ENCODE results near the gene LRRC43.

DNA sequence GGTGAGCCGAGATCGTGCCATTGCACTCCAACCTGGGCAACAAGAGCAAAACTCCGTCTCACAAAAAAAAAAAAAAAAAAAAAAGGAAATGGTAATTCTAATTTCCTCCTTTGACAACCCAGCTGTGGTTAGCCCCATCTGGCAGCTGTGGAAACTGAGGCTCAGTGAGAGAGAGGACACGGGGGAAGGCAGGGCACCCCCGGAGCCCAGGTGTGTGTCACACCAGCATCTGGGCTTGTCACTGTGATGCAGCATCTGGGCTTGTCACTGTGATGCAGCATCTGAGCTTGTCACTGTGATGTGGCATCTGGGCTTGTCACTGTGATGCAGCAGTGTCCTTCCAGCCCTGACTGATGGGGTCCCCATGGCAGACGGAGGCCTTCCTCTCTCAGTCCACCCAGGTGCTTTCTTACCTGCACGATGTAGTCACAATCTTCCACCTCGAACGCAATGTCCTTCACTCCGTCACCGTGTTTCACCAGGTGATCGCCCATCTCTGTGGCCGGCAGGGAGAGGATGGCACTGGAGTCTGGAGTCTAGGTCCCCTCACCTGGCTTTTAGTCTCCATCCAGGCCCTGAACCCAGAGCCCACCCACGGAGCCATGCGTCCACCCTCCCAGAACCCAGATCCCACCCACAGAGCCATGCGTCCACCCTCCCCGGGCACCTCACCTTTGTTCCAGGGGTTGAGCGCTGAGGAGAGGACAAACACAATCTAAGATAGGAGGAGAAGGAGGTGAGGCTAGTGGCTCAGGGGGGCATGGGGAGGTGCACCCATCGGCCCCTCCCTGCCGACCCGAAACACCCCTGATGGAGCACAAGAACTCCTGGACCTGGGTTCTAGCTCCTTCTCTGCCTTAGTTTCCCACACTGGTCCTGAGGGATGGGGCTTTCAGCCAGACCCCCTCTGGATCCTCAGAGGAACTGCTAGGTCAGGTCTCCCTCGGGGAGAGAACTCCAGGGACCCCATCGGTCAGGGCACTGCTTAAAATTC is 2.5 kb downstream of the HPD start:
- PRO-cap: no peak

DNA sequence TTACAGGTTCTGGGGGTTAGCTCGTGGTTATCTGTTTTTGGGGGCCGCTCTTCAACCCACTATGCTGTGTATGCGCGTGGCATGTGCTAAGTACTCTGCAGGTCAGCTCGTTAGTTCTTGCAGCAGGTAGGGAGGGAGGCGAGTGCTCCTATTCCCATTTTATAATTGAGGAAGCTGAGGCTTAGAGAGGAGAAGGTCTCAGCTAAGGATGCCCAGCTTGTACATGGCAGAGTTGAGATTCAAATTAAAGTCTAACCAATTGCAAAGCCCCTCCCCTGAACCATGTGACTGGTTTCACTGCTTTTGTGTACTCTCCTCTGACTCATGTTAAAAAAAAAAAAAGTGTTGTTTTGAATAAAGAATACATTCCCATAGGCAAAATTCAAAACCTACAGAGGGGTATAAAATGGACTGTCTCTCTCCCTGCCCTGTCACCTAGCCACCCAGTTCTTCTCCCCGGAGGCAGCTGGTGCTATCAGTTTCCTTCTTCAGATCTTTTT is 5.3 kb downstream of the PSMD9 start:
- PRO-cap: no peak

DNA sequence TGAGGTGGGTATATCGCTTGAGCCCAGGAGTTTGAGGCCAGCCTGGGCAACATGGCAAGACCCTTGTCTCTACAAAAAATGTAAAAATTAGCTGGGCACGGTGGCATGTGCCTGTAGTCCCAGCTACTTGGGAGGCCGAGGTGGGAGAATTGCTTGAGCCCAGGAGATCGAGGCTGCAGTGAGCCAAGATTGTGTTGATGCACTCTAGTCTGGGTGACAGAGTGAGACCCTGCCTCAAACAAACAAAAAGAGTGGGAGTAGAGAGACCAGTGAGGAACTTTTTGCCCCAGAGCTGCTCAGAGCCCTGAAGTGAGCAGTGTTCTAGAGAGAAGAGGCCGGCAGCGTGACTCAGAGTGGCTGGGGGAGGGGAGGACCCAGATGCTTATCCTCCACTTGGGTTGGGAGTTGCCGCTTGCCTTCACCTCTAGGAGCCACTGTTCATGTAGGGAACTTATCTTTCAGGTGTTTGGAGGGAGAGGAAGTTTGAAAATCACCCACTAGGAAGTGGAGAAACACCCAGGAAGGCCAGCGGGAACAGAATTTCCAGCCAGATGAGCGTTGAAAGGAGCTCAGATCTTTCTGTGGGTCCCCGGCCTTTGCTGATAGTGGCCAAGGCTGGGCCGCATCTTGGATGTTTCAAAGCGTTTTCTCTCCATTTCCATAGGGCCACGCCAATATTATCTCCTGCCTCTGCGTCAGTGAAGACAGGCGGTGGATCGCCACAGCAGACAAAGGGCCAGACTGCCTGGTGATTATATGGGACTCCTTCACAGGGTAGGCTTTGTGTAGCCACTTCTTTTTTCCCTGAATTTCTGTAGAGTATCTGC is 15.4 kb downstream of the CFAP251 start:
- PRO-cap: no peak

DNA sequence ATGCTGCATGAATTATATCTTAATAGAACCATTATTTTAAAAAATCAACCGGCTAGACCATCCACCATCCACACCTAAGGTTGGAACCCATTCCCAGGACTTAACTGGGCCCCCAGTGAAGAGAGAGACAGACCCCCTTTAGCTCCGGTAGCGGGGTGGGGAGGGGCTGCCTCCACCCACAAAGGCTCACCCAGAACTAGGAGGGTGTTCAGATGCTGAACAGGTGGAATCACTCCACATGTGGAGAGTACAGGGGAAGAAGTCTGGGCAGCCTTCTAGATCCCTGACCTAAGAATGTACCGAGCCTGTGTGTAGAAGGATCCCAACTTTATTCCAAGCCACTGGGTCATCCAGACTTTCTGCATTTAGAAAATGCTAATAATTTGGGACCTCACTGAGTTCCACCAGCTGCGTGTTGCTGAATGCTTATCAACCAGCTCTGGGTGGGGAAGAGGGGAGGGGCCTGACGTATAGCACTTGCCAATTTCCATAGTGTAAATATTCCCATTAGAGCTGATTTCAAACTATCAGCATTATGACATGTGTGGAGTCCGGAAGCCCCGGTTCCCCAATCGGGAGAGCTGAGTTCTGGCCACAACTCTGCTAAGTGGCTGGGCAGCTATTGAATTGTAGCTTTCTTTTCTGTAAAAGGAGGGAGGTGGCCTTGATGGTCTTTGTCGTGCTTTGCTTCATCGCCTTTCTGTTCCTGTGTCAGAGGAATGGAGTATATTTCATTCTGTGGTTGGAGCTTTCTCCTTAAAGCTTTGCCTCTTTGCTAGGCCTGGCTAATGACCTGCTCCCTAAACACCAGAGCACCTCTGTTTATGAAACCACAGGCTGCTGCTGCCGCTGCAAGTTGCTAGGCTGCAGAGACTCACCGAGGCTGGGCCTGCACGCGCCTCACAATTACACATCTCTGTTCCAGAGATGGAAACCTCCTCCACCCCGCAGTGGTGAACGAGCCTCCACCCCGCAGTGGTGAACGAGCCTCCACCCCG is 7.9 kb upstream of the BCL7A start:
- PRO-cap: no peak

GRCh38 chr12:122085807-122086629 is 7.5 kb downstream of the MLXIP start:
- PRO-cap: no peak

GRCh38 chr12:122087202-122087598 is 8.6 kb downstream of the MLXIP start:
- PRO-cap: no peak

DNA sequence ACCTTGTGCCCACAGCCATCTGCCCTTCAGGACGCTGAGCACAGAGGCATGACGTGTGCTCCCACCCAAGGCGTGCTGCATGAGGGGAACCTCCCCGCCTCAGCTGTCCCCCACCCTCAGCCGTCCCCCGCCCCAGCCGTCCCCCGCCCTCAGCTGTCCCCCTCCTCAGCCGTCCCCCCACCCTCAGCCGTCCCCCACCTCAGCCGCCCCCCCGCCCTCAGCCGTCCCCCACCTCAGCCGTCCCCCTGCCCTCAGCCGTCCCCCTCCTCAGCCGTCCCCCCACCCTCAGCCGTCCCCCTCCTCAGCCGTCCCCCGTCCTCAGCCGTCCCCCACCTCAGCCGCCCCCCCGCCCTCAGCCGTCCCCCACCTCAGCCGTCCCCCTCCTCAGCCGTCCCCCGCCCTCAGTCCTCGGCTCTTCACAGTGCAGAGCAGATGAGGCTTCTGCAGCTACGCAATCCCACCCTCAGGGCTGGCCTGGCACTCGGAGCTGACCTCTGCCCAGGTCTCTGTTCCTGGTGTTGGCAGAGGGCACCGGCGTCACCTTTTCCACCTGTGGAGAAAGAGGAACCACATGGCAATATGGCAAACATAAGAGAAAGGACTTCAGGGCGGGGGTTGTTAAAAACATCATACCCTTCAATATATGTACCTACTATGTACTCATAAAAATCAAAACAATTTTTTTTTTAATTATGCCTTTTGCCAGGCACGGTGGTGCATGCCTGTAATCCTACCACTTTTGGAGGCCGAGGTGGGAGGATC is 45.7 kb downstream of the MLXIP start:
- PRO-cap: no peak

GRCh38 chr12:122126513-122127629 is 47.1 kb downstream of the IL31 start:
- PRO-cap: no peak

GRCh38 chr12:122132929-122133925 is 40.8 kb downstream of the IL31 start:
- PRO-cap: no peak

DNA sequence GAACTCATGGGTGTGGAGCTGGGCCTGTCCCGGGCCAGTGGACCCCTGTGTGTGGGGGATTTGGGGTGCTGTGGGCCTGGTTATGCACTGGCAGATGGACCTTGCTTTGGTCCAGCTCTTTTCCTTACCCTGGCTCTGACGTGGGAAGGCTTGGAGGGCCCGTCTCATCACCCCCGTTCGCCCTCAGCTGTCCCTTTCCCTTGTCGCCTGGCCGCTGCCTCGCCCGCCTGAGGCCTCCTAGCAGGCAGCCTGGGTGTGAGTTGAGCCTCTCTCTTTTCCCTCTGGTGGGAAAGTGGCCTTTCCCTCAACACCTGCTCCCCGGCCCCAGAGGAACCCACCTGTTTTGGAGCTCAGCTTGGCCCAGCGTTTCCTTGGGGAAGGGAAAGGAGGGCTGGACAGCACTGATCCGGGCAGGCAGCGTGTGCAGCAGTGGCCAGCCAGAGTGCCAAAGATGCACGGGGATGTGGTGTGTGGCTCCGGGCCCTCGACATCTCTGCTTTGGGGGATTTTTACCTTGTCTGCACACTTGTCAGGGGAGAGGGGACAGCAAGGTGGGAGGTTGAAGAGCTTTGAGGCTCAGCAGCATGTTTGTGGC is 28.2 kb downstream of the IL31 start:
- PRO-cap: no peak

DNA sequence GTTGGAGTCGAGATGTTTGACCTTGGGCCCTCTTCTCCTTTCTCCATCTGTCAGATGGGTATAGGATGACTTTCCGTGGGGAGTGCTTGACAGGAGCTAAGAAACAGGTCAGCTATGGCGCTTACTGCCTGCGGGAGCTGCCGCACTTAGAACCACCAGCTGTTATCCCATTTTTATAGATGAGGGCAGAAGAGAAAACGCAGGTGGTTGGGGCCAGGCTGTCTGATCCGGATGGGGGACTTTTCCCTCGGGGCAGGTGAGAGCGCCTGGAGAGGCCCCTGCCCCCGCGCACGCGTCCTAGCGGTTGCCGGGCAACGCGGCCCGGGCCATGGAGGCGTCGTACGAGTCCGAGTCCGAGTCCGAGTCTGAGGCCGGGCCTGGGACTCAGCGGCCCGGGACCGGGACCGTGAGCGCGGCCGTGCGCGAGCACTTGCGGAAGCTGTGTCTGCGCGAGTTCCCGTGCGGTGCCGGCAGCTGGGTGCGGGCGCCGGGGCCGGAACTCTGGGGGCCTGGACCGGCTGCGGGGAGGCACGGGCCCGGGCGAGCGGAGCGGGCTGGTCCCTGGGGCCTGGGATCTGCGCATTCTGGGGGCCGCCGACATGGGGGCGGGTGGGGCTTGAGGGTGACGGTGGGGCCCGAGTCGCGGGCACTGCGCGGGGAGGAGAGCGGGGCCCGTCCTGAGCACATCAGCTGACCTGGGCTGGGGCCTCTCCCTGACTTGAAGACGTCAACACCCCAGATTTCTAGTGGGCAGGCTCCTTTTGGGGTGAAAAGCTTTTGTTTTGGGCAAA is at the start of gene LRRC43:
Gene LRRC43, plus strand, starts transcription at position 307 of the 791 bp plus-strand sequence.
- PRO-cap: no peak

DNA sequence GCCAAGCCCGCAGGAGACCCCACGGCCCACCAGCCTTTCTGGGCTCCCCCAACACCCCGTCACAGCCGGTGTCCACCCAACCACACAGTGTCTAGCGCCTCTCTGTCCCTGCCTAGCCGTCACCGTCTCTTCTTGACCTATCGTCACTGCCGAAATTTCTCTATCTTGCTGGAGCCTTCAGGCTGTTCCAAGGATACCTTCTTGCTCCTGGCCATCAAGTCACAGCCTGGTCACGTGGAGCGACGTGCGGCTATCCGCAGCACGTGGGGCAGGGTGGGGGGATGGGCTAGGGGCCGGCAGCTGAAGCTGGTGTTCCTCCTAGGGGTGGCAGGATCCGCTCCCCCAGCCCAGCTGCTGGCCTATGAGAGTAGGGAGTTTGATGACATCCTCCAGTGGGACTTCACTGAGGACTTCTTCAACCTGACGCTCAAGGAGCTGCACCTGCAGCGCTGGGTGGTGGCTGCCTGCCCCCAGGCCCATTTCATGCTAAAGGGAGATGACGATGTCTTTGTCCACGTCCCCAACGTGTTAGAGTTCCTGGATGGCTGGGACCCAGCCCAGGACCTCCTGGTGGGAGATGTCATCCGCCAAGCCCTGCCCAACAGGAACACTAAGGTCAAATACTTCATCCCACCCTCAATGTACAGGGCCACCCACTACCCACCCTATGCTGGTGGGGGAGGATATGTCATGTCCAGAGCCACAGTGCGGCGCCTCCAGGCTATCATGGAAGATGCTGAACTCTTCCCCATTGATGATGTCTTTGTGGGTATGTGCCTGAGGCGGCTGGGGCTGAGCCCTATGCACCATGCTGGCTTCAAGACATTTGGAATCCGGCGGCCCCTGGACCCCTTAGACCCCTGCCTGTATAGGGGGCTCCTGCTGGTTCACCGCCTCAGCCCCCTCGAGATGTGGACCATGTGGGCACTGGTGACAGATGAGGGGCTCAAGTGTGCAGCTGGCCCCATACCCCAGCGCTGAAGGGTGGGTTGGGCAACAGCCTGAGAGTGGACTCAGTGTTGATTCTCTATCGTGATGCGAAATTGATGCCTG is 3.2 kb downstream of the B3GNT4 start:
- PRO-cap: no peak

DNA sequence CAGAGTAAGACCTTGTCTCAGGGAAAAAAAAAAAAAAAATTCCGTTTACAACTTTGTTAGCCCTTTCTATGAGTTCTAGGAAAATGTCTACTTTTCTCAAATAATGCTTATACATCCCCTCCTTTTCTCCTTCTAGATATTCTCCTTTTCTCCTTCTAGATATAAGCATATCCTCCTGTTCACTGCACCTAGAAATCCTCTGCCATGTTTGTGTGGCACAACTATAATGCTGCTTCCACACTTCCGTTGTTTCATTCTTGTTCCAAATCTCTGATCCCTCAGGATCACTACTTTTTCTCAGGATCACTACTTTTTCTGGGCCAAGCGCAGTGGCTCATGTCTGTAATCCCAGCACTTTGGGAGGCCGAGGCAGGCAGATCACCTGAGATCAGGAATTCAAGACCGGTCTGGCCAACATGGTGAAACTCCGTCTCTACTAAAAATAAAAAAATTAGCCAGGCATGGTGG is 10.0 kb downstream of the B3GNT4 start:
- PRO-cap: no peak

GRCh38 chr12:122225436-122225516 is 576 bp downstream of the DIABLO start:
- PRO-cap: no peak

GRCh38 chr12:122398924-122399890 is 23.3 kb downstream of the CLIP1 start:
- PRO-cap: no peak

DNA sequence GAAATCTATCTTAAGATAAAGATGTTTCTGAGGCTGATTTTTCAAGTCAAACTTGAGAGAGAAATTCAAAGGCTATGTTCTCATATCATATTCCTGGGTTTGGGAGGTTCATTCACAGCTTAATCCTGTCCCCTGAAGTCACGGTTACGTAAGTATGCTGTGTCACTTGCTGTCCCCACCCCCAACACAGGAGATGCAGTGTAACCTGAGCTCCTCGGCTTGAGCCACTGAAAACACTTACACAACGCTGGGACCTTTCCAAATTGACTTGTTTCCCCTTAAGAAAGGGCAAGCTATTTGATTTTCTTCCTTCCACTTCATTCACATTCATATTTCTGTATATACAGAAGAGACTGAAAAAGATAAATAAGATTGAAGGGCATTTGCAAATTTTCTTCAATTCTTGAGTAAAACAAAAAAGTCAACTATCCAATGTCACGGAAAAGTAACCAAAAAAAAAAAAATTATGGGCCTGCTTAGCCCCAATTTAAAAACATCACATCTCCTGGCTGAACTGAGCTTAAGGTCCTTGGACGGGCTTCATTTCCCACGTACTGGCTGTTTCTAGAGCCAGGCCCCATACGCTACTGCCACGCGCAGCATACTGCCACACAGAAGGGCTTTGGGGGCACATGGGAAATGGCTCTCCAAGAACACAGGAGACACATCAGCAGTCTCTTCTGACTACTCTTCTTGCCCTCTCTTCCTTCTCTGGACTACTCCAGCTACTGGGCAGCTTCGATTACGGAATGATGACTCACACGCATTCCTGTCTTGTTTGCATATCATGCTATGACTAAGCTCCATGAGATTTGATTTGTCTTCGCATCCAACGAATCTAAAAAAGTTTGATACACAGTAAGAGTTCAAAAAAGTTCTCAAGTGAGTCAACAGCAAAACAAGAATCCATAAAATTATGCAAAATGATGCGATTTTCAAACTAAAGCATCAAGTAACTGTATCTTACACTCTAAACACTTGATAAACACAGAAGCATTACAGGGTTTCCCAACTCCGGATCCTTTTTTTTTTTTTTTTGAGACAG is 22.3 kb downstream of the CLIP1 start:
- PRO-cap: unidirectional peak, minus-strand start at position 713 of the sequence

- PRO-cap: no peak
These were observed 831 bp upstream of the CLIP1 start for GRCh38 chr12:122423204-122423796.

DNA sequence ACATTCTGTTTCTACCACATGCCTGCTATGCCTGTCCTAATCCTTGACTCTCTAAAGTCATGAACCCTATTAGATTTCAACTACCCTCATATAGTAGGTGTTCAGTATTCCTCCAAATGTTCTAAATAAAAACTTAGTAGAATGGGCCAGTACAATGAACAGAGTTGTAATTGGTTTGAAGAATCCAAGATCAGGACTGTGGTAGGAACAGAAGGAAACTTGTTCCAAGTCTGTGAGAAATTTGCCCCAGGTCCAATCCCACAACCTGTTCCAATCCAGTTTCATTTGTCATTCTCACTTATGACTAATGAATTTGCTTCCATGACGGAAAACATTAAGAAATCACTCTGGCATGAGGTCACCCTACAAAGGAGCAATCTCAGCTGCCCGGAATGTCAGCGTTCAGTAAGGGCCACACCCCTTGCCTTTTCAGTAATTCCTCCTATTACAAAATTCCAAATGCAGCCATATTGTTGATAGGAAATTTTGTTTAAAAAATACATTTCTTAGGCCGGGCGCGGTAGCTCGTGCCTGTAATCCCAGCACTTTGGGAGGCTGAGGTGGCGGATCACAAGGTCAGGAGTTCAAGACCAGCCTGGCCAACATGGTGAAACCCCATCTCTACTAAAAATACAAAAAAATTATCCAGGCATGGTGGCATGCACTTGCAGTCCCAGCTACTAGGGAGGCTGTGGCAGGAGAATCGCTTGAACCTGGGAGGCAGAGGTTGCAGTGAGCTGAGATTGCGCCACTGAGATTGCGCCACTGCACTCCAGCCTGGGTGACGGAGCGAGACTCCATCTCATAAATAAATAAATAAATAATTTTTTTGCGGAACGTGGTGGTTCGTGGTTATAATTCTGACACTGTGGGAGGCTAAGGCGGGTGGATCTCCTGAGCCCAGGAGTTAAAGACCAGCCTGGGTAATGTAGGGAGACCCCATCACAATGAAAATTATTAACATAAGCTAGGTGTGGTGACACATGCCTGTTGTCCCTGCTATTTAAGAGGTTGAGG is 36.3 kb downstream of the ZCCHC8 start:
- PRO-cap: no peak

DNA sequence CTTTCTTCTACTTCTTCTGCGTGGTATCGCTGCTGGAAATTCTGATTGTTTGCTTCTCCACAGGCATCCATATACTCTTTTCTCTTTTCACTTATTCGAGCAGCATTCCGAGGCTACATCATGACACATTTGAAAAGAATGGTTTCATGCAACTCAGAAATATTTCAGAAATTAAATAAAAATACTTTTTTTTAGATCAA is 18.9 kb downstream of the ZCCHC8 start:
- PRO-cap: no peak

GRCh38 chr12:122515047-122515659 is 11.6 kb downstream of the RSRC2 start:
- PRO-cap: no peak